Cardiac ventricle fibroblast (primary cell): Measurements from ENCODE around the gene PLXDC2.

DNA sequence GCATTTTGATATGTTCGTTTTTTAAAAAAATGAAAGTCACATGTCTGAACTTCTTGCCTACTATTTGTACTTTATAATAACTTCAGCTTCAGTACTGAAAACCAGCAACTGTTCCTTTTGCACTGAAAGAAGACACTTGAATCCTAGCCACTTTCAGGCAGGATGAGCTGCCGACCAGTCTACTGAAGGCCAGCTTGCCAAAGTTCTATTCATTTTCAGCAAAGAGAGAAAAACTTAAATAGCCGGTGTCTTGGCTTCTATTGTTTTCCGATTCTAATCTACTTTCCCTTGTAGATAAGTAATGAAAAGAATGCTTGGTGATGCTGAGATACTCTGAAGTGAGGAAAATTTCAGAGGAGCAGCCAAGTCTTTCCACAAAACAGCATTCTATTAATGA, 253.3 kb downstream of the CACNB2 start:
- RAMPAGE, long total RNA: no peak

- RAMPAGE, long total RNA: no peak
Observed at GRCh38 chr10:18445673-18446559, 205.5 kb downstream of the NSUN6 start.

GRCh38 chr10:18539257-18539658, 112.1 kb downstream of the NSUN6 start:
- RAMPAGE, long total RNA: no peak

GRCh38 chr10:18564871-18565853, 86.2 kb downstream of the NSUN6 start:
- RAMPAGE, long total RNA: no peak

- RAMPAGE, long total RNA: no peak
Observed at GRCh38 chr10:19815753-19816006, 552 bp upstream of the PLXDC2 start.

DNA sequence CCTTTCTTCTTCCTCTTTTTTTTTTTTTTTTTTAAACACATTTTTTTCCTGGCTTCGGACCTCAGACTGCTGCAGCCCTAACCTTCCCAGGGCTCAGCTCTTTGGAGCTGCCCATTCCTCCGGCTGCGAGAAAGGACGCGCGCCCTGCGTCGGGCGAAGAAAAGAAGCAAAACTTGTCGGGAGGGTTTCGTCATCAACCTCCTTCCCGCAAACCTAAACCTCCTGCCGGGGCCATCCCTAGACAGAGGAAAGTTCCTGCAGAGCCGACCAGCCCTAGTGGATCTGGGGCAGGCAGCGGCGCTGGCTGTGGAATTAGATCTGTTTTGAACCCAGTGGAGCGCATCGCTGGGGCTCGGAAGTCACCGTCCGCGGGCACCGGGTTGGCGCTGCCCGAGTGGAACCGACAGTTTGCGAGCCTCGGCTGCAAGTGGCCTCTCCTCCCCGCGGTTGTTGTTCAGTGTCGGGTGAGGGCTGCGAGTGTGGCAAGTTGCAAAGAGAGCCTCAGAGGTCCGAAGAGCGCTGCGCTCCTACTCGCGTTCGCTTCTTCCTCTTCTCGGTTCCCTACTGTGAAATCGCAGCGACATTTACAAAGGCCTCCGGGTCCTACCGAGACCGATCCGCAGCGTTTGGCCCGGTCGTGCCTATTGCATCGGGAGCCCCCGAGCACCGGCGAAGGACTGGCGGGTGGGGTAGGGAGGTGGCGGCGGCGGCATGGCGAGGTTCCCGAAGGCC, at the start of gene PLXDC2:
Gene PLXDC2, plus strand, starts transcription at position 64 of the 732 bp plus-strand sequence.
- RAMPAGE, long total RNA: no peak

- RAMPAGE, long total RNA: no peak
Observed at GRCh38 chr10:19819347-19819827, 3.2 kb downstream of the PLXDC2 start.

DNA sequence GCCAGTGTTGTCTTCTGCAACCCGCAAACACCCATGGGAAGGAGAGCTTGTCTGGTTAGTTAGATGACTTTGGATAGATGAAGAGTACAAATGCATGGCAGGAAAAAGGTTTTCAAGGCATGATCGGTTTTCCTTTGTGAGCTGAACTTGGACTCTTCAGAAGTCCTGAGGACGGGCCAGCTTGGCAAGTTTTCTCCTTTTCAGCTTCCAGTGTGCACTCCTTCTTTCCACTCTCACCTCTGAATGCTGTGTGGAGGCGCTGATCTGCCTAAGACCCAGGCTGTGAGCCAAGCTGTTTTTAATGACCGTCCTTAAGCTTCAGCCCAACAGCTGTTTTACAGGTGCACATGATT, 114.8 kb downstream of the PLXDC2 start:
- RAMPAGE, long total RNA: no peak

DNA sequence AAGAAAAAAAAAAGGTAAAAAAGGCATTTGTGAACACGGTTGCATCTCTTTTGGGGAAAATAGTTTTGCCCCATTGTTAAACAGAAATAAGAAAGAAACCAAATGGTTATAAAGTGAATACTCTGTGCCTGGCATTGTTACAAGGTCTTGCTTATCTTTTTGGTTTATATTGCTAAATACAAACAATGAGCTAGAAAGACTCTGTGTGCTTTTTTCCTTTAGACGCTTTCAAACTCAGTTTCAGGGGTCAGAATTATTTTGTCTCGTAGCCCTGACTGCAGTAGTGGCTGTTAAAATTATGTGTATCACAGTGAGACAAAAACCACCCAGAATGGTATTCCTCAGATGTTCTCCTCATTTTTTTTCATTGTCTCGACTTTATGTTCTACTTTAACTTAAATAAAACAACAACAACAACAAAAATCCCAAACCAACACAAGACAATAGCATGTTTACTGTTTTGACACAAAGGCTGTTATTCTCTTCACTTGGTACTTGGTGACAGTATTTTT, 190.0 kb downstream of the PLXDC2 start:
- RAMPAGE, long total RNA: no peak

DNA sequence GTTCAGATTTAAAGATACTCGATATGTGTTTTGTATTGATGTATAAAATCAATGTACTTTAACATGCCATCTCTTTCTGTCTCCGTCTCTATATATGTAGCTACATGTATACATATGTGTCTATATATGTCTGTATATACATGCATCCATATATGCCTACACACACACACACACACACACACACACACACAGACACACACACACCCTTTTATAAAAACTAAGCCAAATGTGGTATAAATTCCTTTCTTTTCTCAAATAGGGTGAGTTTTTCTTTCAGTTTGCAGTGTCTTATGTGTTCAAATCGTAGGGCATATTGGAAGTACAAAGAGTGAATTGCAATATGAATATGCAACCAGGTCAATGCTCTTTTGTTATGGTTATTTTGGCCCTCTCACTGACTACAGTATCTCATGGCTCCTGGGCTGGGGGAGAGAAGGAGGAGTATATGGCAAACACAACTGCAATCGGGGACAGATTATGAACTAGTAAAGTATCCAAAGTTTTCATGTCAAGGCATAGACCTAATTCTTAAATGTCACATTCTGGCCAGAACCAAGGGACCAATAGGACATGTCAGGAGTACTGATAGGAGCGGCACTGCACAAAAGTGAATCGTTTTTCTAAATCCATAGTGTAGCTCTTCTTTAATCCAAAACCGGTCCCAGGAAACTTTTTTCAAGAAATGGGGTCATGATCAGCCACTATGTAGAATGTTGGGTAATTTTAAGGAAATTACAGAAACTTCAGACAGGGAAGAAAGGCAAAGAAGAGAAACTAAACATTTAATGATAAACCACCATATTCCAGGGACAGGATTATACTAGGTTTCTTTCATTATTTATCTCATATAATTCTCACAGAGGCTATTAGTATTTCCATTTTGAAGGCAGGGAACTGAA, 302.0 kb downstream of the PLXDC2 start:
- RAMPAGE, long total RNA: no peak

DNA sequence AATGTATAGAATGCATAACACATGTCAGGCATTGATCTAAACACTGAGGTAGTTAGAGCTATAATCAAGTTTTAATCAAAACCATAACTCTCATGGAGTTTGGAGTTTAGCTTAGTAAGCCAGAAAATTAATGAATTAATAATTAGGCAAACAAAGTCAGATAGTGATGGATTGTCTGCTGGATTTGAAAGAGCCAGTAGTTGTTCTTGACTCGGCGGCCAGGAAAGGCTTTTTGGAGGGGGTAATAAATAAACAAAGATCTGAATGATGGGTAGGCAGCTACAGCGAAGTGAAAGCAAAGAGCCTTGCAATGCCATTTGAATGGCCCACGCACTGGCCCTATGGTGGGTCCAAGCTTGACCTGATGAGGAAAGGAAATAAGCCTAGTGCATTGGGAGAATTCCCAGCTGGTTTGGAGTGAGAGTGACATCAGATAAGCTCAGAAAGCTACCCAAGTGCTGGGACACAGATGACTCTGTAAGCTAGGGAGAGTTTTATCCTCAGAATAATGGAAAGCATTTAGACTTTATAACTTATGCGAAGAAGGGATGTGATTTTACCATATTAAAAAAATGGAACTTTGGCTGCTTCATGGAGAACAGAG, 365.2 kb downstream of the PLXDC2 start:
- RAMPAGE, long total RNA: no peak

- RAMPAGE, long total RNA: no peak
Observed at GRCh38 chr10:20211458-20211777, 395.2 kb downstream of the PLXDC2 start.

DNA sequence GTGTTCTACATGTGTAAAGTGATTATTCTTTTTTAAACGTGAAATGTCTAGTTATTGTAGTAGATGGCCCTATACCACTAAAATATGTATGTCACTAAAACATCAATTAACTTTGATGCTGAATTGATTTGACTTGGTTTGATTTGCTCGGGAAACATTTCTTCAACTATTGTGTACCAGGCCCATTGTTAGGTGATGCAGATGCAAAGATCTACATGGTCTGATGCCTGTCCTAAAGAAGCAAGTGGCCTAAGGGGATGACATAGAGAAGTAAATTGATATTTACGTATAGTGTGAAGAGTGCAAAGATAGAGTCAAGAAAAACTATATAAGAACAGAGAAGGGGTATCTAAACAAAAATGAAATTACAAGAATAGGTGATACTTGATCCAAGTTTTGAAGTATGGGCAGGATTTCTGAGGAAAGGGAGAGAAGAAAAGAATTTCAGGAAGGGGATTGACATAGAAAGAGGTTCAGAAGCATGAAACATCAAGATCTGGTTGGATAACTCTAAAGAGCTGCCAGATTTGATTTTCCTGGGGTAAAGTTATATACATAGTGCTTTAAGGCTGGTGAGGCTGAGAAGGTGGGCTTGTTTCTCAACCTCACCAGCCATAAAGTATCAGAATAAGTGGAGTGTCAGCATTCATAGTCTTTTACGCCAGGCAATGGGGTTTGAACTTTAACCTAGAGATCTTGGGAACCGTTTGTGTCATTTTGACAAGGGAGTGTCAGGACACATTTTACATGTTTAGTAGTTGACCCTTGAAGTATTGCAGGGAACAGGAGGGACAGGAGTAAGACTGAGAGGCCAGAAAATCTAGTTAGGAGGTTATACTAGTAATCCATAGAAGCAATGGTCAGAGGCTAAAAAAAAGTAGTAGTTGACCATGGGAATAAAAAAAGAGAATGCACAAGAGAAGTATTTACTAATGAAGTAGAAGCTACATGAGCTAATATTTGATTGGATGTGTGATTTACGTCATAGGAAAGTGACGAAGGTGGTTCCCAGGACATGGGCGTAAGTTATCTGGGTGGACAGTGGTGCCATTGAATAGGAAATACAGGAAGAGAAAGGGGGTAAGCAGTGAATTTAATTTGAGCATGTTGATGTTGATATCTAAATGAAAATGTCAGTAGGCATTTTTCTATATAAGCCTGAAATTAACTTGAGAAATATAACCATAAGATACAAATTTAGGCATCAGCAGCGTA, 411.2 kb downstream of the PLXDC2 start:
- RAMPAGE, long total RNA: no peak

DNA sequence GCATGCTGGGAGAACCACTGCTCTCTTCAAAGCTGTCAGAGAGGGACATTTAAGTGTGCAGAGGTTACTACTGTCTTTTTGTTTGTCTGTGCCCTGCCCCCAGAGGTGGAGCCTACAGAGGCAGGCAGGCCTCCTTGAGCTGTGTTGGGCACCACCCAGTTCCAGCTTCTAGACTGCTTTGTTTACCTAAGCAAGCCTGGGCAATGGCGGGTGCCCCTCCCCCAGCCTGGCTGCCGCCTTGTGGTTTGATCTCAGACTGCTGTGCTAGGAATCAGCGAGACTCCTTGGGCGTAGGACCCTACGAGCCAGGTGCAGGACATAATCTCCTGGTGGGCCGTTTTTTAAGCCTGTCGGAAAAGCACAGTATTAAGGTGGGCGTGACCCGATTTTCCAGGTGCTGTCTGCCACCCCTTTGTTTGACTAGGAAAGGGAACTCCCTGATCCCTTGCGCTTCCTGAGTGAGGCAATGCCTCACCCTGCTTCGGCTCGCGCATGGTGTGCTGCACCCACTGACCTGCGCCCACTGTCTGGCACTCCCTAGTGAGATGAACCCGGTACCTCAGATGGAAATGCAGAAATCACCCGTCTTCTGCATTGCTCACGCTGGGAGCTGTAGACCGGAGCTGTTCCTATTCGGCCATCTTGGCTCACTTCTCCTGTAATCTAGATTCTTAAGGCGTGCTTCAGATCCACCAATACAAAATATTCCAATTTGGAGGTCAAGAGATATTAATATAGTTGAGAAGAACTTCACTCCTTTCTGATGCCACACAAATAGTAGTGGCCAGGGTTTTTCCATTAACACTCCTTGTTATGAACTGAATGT, 365.7 kb downstream of the NEBL start:
- RAMPAGE, long total RNA: no peak

- RAMPAGE, long total RNA: no peak
Observed at GRCh38 chr10:20784189-20784843, 112.8 kb downstream of the NEBL start.

DNA sequence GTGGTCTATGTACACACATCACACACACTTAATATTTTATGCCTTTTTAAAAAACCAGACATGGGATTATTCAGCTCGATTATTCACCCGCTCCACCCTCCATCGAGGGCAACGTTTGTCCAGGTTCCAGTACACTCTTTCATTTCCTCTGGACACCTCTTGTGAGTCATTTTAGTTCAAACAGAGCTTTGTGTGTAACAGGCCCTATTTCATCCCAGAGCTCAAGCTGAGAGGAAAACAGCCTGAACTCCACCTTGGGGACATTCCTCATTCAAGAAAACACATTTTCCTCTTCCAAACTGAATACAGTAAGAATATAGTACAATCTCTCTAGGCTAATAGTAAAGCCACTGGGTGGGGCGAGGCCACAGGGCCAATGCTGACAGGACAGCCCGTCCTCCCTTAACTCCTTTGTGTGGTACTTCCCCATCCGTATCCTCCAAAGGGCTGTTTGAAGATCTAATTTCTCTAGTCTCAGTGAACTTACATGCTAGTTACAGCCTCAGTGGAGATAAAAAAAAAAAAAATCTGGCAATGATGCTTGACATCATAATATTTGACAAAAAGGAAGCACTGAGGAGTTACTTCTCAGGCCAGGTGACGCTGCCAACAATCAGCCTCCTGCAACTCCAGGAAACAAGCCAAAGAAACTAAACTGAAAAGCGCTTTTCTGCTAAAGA, 238.0 kb upstream of the NEBL start:
- RAMPAGE, long total RNA: no peak

DNA sequence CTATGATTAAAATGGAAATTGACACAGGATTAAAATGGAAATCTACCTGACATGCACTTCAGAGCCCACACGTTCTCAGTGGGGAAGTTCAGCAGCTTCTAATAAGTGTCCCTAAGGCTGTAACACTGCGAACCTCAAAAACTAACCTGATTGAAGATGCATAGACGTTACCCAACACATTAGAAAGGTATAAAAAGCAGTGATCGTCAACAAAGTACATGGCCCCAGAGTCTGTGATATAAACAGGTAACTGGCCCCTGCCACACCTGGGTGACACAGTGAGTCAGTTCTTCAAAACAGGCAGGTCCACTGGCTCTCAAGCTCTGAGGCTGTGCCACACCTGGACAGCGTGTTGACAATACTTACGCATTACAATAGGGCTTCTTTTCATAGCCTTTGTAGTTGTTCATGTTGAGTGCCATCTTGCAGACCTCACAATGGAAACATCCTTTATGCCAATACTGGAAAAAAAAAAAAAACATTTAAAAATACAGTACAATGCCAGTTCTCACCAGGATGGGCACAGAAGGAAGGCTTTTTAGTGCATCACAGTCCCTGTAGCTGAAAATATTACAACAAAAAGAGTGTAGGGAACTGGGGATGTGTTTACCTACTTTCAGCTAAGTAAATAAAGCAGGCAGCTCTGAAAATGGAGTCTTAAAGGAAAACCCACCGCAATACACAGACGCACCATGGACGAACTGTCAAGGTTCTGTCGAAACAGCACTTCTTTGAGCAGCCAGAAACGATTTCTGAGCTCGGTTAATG, 275.1 kb upstream of the NEBL start:
- RAMPAGE, long total RNA: no peak

GRCh38 chr10:21212160-21212798, 313.2 kb downstream of the SKIDA1 start:
- RAMPAGE, long total RNA: no peak

- RAMPAGE, long total RNA: no peak
Observed at GRCh38 chr10:21499506-21500746, 25.6 kb downstream of the SKIDA1 start.

DNA sequence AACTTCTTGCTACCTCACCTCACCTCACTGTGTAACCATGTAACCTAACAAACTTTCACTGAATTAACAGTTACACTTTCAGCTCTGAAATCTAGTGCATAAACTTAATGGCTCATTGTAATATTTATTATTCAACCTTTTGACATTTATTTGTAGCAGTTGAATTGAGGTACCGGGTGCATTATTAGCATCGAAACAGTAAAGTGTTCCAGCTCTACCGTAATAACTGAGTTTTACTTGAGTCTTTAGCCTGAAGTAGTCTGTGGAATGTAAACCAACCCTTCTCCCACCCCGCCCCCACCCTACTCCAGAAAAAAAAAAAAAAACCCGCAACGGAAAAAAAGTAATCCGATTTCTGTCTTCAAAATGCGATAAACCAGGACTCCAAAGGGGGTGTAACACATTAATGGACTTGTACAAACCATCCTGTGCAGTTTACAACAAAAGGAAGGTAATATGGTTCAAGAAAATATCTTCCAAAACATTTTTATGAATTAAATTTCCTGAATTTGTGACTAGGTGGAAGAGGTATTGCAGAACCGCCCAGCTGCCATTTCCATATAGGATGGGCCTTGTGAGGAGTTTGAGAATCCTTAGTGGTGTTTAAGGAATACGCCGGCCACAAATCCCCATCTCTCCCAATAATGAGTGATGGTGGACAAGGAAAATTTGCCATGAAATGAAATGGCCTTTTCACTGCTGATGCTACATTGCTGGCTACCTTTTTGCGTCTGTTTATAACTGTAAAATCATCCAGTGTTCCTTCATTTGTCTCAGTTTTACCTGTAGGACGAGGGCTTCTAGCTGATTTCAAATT, 10.7 kb downstream of the SKIDA1 start:
- RAMPAGE, long total RNA: no peak